Airway epithelial cell (primary cell): ENCODE measurements around a stretch of chr12.

GRCh38 chr12:64078728-64079189 is 143.3 kb downstream of the KICS2 start:
- RAMPAGE, long total RNA = no peak

DNA sequence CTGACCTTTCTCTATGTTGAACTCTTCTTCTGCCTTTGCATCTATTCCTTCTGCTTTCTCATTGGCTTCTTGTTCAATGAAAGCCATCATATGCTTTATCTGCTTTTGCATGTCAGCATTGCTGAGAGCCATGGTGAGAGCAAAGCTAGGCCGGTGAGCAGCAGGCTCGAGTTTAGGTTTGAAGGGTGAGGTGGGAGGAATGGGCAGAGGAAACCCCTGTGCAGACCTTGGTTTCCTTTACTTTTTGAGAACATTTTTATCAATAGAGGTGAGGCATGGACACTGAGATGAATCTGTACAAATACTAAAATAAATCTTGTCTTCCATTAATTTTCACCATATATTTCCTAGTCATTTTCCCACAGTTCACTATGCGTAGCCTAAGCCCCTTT is 51.9 kb downstream of the C12orf56 start:
- RAMPAGE, long total RNA = no peak

DNA sequence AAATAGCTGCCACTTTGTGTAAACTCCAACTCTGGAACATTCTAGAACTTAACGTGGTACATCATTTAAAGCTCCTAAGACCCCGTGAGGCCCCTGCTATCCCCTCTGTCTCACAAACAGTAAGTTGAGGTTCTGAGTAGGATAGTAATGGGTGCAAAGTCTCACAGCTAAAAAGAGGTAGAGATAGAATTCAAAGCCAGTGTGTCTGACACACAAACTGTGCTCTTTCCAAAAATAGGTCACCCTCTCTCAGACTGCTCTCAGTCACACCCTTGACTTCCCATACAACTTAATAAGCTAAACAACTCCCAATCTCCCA is 73.1 kb upstream of the RASSF3 start:
- RAMPAGE, long total RNA = no peak

GRCh38 chr12:64633269-64634228 is 23.3 kb downstream of the RASSF3 start:
- RAMPAGE, long total RNA = no peak

- RAMPAGE, long total RNA = no peak
These were observed 67.9 kb downstream of the GNS start for GRCh38 chr12:64691229-64691848.

DNA sequence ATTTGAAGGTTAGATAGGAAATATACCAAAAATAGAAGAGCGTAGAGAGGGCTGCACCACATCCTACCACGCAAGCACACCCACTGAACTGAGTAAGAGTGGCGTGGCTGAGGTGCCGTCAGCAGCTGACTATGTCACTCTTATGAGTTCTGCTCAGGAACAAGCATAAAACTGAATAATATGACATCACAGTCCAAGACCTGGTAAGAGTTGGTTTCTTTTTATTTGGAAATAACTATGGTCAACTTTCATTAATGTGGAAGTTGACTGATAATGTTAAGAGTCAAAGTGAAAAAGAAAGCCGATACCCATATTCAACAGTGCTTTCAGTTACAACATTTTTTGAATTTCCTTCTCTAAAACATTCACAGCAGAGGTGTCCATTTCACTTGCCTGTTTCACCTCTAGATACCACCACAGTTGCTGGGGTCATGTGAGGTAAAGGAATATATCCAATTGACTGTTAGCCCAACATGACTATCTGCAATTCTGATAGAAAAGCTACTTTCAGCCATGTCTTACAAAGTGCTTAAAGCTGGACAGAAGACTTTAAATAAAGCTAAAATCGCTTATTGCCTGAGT is 44.6 kb downstream of the GNS start:
- RAMPAGE, long total RNA = no peak

- RAMPAGE, long total RNA = no peak
These were observed 20.1 kb downstream of the LEMD3 start for GRCh38 chr12:65189459-65189833.

DNA sequence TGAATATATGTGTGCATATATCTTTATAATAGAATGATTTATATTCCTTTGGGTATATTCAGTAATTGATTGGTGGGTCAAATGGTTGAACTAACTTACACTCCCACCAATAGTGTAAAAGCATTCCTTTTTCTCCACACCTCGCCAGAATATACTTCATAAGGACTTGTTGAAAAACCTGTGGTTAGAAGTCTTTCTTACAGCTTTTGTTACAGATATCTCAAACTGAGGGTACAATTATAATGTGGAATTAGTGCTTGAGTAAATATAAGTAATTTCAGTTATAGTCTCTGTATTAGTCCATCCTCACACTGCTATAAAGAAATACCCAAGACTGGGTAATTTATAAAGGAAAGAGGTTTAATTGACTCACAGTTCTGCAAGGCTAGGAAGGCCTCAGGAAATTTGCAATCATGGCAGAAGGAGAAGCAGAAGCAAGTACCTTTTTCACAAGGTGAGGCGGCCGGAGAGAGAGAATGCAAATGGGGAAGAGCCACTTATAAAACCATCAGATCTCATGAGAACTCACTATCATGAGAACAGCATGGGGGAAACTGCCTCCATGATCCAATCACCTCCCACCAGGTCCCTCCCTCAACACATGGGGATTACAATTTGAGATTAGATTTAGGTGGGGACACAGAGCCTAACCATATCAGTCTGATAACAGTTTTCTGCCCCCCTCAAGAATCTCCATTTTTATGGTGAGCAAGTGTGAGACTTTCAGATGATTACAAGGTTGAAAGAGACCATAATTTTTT is 35.4 kb downstream of the LEMD3 start:
- RAMPAGE, long total RNA = no peak

DNA sequence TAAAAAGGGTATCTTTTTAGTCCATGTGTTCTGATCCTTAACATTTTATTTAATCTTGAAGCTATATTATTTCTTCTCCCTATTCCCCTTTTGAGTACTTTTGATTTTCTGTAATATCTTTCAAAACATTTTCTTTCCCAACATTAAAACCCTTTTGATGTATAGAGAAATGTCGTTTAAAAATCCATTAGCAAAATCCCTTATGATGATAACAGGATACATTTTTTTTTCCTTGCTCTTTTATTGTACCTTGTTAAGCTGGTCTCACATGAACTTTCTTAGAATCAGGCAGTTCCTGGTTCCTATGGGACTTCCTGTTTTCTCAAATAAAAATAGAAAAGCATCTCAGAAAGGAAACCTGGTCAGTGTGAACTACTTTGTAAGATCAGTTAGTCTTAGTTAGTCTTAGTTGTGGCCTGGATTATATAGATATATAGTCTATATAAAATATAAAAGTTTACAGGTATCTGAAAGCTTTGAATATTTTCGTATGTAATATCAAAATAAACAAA is 40.2 kb downstream of the LEMD3 start:
- RAMPAGE, long total RNA = no peak

DNA sequence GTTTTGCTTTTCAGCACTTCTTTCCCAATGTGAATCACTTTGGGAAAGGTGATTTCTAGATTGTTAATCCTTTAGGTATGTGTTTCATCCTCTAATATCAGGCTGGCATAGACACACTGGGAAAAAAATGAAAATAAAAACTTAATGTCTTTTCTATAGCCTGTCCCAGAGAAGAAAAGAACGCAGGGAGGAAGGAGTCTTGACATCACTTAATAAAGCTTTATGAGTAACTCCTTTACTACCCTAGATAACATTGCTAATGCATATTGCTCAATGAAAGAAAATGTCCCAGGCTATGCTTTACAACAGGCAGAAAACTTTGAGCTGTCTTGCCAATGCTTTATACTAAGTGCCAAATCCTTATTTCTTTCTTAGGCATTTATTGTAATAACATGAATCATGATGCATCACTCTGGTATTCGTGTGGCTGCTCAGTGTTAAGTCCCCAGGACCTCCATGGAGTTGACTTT is 258.2 kb downstream of the MSRB3 start:
- RAMPAGE, long total RNA = no peak

DNA sequence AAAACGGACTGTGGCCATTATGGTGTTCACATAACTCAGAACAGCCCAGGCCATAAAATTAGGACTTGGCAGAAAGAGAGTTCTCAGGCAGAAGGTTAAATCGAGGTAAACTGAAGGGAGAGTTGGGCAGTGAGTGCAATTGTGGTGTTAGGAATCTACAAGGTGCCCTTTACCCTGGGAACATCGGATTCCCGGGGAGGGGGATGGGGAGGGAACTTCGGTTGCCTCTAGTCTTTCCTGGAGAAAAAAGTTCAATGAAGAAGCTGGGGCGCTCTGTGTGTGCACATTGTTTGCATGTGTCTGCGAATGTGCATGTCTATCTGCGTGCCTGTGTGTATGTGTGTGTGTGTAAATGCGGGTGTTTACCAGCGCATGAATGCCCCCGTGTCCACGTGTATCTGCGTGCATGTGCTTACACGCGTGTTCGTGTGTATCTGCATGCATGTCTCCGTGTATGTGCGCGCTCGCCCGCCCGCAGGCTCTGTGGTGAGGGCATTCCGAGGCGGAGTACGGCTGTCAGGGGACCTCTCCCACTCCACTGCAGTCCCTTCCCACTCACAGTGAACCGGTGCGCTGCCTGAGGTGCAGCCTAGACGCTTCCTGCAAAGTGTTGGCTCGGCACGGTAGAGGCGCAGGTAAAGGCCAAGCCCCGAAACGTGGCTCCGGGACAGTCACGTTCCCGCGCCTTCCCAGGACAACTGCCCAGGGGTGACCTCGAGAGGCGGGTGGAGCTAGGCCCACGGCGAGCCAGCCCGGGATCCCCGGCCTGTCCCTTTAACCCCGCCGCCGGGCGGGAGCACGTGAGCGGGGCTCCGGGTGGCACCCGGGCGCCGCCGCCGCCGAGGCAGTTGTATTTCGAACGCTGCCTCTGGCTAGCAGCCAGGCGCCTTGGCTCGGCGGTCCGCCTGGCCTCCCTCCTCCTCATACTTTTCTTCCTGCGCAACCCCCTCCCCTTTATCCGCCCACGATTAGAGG is 613 bp upstream of the HMGA2 start:
- RAMPAGE, long total RNA = no peak

DNA sequence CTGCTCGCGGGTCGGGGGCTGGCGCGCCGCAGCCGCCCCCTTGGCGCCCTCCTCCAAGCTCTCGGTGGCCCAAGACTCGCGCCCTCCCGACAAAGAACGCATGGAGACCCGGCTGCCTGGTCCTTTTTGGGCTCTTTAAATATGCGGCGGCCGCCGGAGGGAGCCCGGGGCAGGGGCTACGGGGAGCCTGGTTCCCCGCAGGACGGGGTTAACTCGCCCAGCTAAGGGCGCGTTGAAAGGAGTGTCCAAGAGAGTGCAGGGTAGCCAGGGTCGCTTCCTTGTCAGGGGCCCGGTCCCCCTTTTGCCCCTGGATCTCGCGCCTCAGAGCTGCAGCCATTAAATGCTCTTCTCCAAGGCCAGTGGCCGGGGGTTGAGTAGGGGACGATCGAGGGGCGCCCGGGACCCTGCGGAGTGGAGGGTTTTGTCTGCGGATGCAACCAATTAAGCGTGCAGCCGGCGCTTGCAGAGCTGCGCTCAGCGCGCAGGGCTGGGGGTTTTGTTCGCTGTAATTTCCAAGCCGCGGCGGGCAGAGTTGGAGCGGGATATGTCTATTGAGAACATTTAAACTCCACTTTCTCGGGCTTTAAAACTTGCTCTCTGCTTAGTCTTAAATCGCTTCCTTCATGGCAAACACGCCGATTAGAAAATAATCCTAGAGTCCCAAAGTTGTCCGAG is 1.7 kb downstream of the HMGA2 start:
- RAMPAGE, long total RNA = no peak

DNA sequence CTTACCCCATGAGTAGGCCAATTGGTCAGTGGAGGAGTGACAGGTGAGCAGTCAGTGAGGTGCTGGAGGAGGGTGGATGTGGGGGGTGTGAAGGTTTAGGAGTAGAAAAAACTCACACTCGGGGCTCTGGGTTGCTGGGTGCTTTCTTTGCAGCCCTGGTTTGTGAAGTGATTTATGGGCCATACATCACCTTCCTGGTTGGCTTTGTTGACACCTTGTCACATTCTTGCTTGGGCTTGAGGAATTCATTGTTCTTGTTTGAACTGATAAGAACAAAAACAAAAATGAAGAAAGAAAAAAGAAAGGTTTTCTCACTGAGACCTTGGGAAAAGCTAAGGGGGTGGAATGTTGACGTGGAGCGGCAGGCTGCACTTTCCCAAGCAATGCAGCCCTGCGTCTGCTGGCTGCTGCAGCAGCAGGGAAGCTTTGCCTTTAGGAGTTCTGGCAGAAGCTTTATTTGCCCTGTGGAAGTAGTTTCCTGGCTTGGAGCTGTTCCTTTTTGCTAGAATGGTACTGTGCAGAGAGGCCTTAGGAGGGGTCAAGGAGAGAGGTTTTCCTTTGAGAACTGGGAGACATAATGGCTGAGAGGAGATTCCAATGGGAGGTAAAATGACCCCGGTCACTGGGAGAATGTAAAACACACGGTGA is 52.7 kb downstream of the HMGA2 start:
- RAMPAGE, long total RNA = no peak

DNA sequence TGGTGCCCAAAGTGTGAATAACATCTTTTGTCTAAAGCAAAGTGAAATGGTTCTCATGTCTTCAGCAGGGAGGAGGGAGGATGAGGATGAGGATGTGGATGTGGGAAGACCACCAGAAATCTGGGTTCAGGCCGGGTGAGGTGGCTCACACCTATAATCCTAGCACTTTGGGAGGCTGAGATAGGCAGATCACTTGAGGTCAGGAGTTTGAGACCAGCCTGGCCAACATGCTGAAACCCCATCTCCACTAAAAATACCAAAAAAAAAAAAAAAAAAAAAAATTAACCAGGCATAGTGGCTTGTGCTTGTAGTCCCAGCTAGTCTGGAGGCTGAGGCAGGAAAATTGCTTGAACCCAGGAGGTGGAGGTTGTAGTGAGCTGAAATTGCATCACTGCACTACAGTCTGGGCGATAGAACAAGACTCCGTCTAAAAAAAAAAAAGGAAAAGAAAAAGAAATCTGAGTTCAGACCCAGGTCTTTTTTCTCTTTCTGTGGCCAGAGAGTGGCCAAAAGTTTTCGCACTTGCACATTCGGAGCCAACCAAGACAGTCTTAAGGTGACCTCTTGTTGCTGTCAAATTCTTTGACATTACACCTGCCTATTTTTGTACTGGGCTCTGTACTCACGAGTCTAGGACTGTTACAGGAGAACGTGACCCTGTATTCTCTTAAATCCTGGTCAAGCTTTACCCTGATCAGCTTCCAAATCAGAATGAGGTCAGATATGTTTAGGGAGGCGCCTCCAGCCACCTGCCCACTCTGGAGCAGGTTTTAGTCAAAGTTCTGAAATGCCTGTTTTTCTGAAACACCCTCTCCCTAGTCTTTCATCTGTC is 47.3 kb downstream of the IRAK3 start:
- RAMPAGE, long total RNA = no peak

- RAMPAGE, long total RNA = no peak
These were observed 16.6 kb downstream of the GRIP1 start for GRCh38 chr12:66662253-66662652.

GRCh38 chr12:67434361-67435480 is 165.6 kb downstream of the CAND1 start:
- RAMPAGE, long total RNA = no peak

- RAMPAGE, long total RNA = no peak
These were observed 189.1 kb downstream of the CAND1 start for GRCh38 chr12:67458279-67458661.

DNA sequence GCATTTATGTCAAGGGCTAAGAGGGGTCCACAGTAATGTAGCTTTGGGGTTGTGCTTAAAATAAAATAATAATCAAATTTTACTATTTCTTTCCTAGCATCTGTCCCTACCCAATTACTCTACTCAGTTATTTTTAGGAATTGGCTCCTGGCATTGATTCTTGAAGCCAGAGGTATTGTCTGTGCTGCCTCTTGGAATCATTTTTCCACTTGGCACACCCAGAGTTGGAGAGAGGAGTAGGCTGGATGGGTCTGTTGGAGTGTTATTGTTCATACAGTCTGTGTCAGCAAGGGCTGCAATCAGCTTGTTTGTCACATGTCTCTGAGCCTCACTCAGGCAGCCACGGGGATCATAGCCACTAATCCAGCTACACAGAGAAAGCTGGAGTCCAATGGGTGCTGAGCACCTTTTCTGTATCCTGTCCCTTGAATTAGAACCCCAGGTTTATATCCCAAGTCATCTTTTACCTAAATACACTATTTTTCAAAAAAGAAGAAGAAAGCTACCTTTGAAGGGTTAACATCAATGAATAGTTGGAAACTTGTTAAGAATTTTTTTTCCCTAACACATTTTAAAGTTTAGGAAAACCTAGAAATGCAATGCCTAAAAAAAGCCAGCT is 176.0 kb upstream of the DYRK2 start:
- RAMPAGE, long total RNA = no peak

- RAMPAGE, long total RNA = no peak
These were observed 49.9 kb downstream of the DYRK2 start for GRCh38 chr12:67698373-67698964.

DNA sequence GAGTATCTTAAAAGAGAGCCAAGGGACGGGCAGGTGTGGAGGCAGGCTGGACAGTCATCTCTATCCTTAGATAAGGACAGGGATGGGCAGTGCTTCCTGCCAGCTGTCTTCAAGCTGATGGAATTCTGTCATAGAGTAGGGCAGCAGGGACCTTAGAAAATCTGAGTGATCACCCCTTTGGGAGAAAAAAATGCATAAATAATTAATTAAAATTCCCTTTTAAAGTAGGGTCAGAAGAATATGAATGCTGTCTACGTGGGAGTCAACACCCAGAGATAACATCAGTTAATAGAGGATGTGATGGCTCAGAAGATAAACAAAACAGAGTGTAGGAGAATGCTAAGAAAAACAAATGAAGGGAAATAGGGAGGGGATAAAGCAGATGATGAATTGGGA is 57.3 kb downstream of the DYRK2 start:
- RAMPAGE, long total RNA = no peak